Calu3 (cell line): Measurements from ENCODE around the genes CPNE8 and LRRK2.

GRCh38 chr12:32756222-32756777, 603 bp upstream of the YARS2 start:
- PRO-cap, result no peak

GRCh38 chr12:34126174-34126735, 104.0 kb downstream of the ALG10 start:
- PRO-cap, result no peak

DNA sequence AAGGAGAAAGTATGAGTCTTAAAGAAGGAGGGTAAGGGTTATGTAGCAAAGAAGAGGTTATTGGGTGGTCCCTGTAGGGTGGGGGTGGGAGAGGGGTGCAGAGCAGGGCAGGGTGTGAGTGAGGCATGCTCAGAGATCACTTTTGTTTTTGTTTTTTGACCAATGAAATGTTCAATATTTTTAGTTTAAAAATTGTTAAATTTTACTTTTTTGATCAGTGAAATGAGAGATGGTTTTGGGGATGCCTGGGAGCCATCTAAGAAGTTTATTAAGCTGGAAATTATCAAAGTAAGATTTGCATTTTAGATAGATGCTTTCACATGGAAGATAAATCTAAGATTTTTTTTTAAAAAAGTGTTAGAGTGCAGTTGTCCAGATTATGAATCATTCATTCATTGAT, 185.5 kb upstream of the ALG10B start:
- PRO-cap, result no peak

- PRO-cap, result bidirectional peak, plus-strand start at chr12:38905726, minus-strand start at chr12:38905591
Observed at GRCh38 chr12:38905352-38905849, at the start of gene CPNE8. CPNE8 (minus strand) TSS chr12:38905591.

GRCh38 chr12:39341647-39342312, 101.1 kb downstream of the KIF21A start:
- PRO-cap, result no peak

DNA sequence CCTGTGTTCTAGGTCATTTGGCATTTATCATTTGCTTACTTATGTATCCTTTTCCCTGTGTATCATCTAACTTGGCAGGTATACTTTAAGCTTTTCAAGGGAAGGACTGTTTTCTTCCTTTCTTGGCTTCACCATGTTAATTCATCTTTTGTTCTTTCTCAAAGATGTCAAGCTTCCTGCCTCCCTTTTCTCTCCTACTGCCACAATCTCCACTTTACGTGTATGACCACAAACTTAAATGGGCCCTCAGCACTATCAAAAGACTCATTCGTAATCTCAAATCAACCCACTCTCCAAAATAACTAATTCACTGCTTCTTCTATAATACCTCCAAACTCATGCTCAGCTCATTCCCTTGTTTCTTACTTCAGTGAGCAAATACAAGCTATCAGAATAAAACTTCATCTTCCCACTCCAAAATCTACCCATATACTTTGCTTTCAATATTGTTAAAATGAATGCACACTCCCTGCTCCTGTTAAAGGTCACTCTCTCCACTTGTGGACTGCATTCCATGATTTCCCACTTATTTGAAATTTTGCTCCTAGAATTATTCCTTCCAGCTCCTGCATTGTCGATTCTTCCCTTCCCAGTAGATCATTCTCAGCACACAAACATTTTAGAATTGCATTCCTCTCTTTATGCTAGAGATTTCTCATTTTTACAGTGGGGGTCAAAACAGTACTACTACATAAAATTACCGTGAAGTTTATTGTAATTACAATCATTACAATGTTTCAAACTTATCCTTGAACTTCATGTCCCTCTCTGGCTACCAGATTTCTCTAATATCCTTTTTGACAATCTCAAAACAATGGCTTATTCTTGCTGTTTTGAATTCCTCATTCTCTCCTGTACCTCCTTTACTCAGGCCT, 36.1 kb downstream of the KIF21A start:
- PRO-cap, result no peak

- PRO-cap, result no peak
Observed at GRCh38 chr12:39443765-39443927, 726 bp upstream of the KIF21A start.

GRCh38 chr12:39628764-39629251, 2.8 kb downstream of the C12orf40 start:
- PRO-cap, result no peak

DNA sequence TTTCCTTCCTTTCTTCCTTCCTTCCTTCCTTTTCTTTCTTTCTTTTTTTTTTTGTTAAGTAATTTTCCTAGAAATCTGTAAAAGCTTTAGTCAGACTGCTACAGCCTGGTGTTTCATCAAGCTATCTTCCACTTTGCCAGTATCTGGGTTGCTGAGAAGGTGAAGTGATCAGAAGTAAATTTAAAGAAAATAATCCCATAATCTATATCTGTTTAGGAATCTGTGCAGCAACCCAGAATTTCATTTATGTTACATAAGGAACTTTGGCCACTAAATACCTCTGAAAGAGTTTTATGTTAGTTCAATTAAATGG, 227.5 kb downstream of the C12orf40 start:
- PRO-cap, result no peak

- PRO-cap, result no peak
Observed at GRCh38 chr12:39978207-39978519, 127.7 kb downstream of the SLC2A13 start.

GRCh38 chr12:40104661-40105388, 1.1 kb downstream of the SLC2A13 start:
- PRO-cap, result no peak

GRCh38 chr12:40158244-40159190, 52.6 kb upstream of the SLC2A13 start:
- PRO-cap, result no peak

- PRO-cap, result bidirectional peak, plus-strand start at chr12:40225054, minus-strand start at chr12:40224862
Observed at GRCh38 chr12:40224369-40225177, at the start of gene LRRK2. LRRK2 (plus strand) TSS chr12:40224997.

- PRO-cap, result no peak
Observed at GRCh38 chr12:41212551-41213161, 24.5 kb downstream of the PDZRN4 start.

- PRO-cap, result no peak
Observed at GRCh38 chr12:41281366-41281856, 93.3 kb downstream of the PDZRN4 start.

DNA sequence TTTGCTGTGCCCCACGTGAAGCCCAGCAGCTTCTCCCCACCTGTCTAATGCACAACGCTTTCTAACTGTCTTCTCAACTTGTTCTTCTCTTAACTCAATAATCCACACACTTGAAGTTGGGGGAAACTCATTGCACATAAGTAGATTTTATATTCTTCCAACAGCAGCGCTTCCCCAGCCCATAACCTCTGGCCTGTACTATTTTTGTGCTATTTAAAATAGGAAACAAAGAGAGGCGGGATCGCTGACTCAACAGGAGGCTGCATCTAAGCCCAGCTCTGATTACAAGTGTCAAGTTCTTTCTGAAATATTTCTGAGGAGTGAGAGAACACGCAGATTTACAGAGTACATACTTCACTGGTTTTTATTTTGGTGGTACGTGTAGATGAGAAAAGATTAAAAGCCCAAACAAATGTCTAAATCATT, 226.6 kb downstream of the GXYLT1 start:
- PRO-cap, result no peak

- PRO-cap, result no peak
Observed at GRCh38 chr12:42105696-42106180, 38.9 kb downstream of the GXYLT1 start.

DNA sequence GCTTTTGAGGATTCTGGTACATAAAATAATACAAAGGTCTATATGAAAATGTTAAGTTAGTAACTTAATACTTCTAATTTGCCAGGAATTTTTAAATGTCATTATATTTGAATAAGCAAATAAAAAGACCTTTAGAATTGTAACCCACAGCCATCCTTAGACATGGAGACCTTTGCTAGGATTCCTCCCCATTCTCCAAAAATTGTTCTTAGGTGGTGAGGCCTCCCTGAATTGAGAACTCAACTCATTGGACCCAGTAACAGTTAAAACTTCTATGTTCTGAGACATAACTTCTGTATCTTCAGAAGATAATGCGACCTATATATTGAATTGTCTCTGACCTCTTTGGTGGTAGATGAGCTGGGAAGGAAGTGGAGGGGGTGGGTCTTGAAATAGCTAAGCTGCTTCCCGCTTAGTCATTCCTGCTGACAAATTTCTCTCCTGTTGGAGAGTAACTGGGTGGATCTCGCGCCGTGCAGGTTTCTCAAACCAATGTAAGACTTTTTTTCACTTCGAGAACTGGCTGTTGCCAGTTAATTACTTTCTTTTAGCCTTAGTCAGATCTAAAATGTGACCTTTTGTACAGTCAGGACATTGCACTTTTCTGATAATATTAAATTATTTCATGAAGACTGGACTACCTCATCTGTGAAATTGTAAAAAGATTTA, 100.7 kb downstream of the PPHLN1 start:
- PRO-cap, result no peak

- PRO-cap, result no peak
Observed at GRCh38 chr12:42442048-42442882, 116.3 kb downstream of the PPHLN1 start.

GRCh38 chr12:42696141-42696685, 106.7 kb upstream of the PRICKLE1 start:
- PRO-cap, result no peak